AG04450 (cell line): Measurements from ENCODE around the genes SMARCE1, KRT25, KRT39 and KRTAP2-1.

DNA sequence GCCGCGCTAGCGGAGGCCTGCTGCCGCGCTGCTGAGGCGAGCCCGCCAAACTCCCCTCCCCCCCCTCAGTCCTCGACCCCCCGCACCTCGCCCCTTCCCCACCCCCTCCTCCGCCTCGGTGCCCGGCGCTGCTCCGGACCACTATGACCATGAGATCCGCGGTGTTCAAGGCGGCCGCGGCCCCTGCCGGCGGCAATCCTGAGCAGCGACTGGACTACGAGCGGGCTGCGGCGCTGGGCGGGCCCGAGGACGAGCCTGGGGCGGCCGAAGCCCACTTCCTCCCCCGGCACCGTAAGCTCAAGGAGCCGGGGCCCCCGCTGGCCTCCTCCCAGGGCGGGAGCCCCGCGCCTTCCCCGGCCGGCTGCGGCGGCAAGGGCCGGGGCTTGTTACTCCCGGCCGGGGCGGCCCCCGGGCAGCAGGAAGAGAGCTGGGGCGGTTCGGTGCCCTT lies 723 bp downstream of the MSL1 start:
- CAGE, long polyA plus RNA = no peak
- RRBS = 2% methylated on average over 24 of the region's 50 CpGs

- CAGE, long polyA plus RNA = no peak
- RRBS = no CpG with 5 or more reads among the region's 4 CpGs
Measured at GRCh38 chr17:40304203-40304826, 4.7 kb upstream of the RARA start.

DNA sequence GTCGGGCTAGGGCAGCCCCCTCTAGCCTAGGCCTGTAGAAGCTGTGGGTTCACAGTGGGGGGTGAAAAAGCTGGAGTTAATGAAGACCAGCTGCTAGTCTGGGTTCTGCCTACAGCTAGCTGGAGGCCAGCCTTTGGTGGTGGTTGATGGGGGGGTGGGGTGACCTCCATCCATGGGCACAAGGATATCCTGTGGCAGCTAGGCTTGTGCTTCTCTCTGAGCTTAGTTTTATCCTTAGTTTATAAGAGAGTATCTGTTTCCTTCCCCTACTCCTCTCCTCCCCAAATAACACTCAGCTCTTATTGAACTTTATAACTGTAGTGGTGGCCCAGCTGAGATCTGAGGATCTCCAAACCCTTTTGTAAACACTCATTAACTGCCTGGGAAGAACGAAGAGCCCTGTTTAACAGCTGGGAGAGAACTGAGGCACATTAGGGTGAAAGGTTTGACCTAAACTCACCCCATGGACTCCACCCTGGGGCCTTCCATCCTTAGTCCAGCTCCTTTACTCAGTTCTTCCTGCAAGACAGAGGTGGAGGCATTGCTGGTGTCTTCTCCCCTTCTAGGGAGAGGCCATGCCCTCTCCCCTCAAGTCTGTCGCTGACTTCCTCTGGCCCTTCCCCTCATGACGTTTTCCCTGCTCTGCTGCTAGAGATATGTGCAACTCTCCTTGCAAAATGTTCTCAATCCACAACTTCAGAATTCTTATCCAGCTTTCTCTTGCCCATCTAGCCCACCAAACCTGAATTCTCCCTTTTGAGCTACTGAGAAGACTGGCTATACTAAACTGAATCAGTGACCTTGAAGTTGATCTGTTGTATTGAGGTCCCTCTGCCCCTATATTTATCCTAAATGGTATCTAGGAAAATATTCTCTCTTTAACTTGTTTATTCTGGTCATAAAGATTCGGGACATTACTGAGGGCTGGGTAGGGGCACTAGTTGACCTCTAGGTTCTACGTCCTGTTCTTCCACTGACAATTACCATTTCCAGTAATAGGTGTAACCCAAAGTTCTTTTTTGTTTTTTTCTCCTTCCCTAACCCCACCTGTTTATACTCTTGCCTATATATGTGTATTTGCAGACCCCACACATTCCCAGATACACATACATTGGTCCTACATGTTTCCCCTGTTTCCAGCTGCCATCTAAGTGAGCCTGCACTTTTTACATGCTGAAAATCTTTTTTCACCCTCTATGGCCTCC lies 1.1 kb upstream of the RARA start:
- CAGE, long polyA plus RNA = no peak
- RRBS = no CpG with 5 or more reads among the region's 6 CpGs

- CAGE, long polyA plus RNA = start-site peak on the plus strand at chr17:40318256-40318285, 44 and 98 reads in 2 replicates
- RRBS = 2% methylated on average over 12 of the region's 74 CpGs
Measured at GRCh38 chr17:40317790-40318824, 9.1 kb downstream of the RARA start.

DNA sequence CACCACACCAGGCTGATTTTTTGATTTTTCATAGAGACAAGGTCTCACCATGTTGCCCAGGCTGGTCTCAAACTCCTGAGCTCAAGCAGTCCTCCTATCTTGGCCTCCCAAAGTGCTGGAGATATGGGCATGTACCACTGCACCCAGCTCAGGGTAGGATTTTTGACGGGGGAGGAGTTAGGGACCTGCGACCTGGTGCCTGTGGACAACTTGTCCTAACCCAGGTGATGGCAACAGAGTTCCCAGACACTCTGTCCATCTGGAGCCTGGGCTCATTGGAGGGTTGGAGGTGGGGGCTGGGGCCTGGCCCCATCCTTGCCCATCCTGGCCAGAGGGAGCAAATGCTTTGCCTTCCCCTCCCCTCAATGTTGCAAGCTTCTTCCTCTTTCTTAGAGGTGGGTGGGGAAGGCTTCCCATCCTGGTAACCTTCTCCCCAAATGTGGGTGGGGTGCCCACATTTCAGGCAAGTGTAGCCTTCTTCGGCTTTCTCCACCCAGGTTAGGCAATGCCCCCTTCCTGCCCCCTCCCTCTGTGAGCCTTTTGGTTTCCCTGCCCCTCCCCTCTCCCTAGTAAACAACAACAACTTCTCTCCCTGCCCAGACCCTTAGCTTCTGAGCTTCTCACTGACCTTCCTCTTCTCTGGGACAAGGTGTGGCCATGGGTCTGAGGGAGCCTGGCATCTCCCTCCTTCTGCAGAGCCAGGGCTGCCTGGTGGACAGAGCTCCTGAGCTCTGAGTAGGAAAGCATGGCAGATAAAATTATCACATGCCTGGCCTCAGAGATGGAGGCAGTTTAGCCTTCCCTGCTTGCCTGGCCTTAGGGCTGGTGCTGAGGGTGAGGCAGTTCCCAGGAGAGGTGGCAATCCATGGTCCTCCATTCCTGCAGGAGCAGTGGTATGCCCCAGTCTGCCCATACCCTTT lies 25.1 kb downstream of the RARA start:
- CAGE, long polyA plus RNA = no peak
- RRBS = no CpG with 5 or more reads among the region's 3 CpGs

DNA sequence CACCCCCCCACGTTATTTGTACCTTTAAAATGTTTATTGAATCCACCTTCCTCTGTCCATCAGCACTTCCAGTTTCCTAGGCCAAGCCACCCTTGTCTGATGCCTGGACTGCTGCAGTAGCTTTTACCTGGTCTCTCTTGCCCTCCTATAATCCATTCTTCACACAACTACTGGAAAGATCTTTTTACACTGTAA lies 24.5 kb downstream of the GJD3 start:
- CAGE, long polyA plus RNA = no peak
- RRBS = no CpG with 5 or more reads among the region's 1 CpG

GRCh38 chr17:40351131-40351660 lies 13.3 kb downstream of the GJD3 start:
- CAGE, long polyA plus RNA = no peak
- RRBS = no CpG with 5 or more reads among the region's 17 CpGs

- CAGE, long polyA plus RNA = no peak
- RRBS = no CpG with 5 or more reads among the region's 22 CpGs
Measured at GRCh38 chr17:40453667-40454760, 10.8 kb downstream of the IGFBP4 start.

GRCh38 chr17:40457294-40457733 lies 14.1 kb downstream of the IGFBP4 start:
- CAGE, long polyA plus RNA = no peak
- RRBS = no CpG with 5 or more reads among the region's 4 CpGs

GRCh38 chr17:40459030-40459463 lies 15.8 kb downstream of the IGFBP4 start:
- CAGE, long polyA plus RNA = no peak
- RRBS = no CpG with 5 or more reads among the region's 11 CpGs

GRCh38 chr17:40486908-40487503 lies 14.4 kb downstream of the TNS4 start:
- CAGE, long polyA plus RNA = no peak
- RRBS = no CpG with 5 or more reads among the region's 6 CpGs

GRCh38 chr17:40547345-40548045 lies 17.8 kb downstream of the CCR7 start:
- CAGE, long polyA plus RNA = no peak
- RRBS = no CpG with 5 or more reads among the region's 7 CpGs

GRCh38 chr17:40549698-40550203 lies 15.5 kb downstream of the CCR7 start:
- CAGE, long polyA plus RNA = no peak
- RRBS = no CpG with 5 or more reads among the region's 8 CpGs

DNA sequence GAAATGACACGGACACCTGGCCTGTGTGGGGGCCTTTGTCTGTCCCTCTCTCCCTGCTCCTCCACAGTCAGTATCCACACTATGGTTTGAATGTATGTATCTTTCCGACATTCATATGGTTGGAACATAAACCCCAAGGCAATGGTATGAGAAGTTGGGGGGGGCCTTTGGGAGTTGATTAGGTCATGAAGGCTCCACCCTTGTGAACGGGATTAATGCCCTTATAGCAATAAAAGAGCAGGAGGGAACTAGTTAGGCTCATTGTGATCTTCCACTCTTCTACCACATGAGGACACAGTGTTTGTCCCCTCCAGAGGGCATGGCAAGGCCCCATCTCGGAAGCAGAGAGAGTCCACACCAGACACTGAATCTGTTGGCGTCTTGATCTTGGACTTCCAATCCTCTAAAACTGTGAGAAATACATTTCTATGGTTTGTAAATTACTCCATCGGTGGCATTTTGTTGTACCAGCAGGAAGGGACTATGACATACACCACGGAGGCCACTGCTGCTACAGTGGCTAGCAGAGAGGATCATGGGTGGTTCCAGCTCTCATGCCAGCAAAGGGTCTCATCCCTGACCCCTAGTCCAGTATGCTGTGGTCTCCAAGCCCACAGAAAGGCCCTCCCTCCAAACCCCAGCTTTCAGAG lies 12.4 kb downstream of the CCR7 start:
- CAGE, long polyA plus RNA = no peak
- RRBS = no CpG with 5 or more reads among the region's 7 CpGs

GRCh38 chr17:40647235-40647691 lies 355 bp downstream of the SMARCE1 start:
- CAGE, long polyA plus RNA = no peak
- RRBS = 2% methylated on average over 2 of the region's 12 CpGs

GRCh38 chr17:40647692-40647980 lies at the start of gene SMARCE1:
TSS of gene SMARCE1 (minus strand) at chr17:40647818.
- CAGE, long polyA plus RNA = start-site peak on the minus strand at chr17:40647792-40647846, 16,695 and 16,400 reads in 2 replicates
- RRBS = 2% methylated on average over 20 of the region's 25 CpGs

- CAGE, long polyA plus RNA = no peak
Measured at GRCh38 chr17:40666431-40666737, 1.4 kb upstream of the KRT222 start.

- CAGE, long polyA plus RNA = no peak
- RRBS = no CpG with 5 or more reads among the region's 5 CpGs
Measured at GRCh38 chr17:40755131-40755710, at the start of gene KRT25. TSS of gene KRT25 (minus strand) at chr17:40755331.

- CAGE, long polyA plus RNA = no peak
- RRBS = no CpG with 5 or more reads among the region's 6 CpGs
Measured at GRCh38 chr17:40966572-40967117, at the start of gene KRT39. TSS of gene KRT39 (minus strand) at chr17:40966948.

DNA sequence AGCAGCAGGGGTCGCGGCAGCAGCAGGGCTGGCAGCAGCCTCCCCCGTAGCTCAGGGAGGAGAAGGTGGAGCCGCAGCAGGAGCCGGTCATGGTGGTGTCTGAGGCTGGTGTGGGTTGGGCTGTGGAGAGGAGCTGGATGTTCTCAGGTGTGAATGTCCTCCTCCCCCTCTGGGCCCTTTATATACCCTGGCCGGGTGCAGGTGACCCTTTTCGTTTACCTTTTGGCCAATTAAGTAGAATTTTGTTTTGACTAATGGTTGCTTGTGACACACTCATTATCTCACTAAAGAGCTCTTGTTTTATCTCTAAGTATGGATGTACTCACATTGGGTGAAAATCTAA lies at the start of gene KRTAP2-1:
Gene KRTAP2-1 (minus strand): TSS at position 140 of the 343 bp plus-strand sequence.
- CAGE, long polyA plus RNA = no peak
- RRBS = 0% methylated on average over 1 of the region's 7 CpGs